Fibroblast of the aortic adventitia (primary cell): ENCODE results near the genes ZSWIM3, CD40 and TP53RK.

- CAGE, long polyA plus RNA, result no peak
Measured at GRCh38 chr20:45783654-45784114, 8.0 kb downstream of the WFDC3 start.

GRCh38 chr20:45826079-45827154, 695 bp downstream of the TNNC2 start:
- CAGE, long polyA plus RNA, result no peak

DNA sequence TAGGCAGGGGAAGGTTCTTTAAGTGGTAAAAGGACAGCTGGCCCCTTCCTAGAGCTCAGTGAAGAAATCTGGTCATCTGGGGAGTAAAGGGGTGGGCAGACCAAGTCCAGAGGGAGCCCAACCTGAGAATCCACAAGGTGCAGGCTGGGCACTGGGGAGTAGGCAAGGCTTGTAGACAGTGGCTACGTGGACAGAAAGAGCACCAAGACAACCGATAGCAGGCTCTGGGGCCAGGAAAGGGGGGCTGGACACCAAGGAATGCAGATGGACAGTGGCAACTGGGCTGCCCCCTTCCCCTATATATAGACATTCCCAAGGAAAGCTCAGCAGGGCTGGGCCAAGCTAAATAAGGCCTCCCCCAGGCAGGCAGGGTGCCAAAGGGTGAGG, 1.4 kb upstream of the TNNC2 start:
- CAGE, long polyA plus RNA, result no peak

GRCh38 chr20:45857241-45858233, at the start of gene ZSWIM3:
Gene ZSWIM3, plus strand, starts transcription at chr20:45857614.
- CAGE, long polyA plus RNA, result no peak

DNA sequence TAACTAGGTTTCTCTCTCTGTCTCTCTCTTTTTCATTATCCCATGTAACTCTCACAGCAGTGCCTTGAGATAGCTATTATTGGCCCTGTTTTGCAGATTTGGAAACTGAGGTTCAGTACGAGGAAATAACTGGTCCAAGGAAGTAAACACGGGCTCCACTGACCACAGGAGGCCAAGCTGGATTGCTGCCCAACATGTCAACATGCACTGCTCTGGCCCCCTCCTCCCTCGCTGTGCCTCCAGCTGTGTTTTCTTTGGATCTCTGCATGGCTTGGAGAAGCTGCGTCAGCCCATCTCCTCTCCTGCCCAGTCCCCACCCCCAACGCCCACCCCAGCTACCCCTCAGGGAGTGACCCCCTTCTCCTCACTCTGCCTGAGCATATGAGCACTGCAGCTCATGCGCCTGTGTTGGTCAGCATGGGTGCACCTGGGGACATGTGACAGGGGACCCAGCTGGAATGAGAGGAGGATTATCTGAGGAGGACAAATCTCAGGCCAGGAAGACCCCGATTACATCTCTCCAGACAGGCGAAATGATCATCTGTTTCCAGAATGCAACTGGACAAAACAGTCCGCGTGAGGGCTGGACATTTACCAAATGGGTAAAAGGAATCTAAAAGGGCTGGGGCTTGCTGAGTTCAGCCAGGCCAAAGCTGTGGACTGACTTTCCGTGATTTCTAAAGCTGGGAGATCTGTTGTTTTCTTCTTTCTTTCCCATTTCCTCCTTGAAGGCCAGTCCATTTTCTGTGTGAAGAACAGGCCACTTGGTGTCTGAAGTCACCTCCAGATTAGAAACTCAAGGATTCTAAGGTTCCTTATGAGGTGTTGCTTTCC, 7.9 kb upstream of the PLTP start:
- CAGE, long polyA plus RNA, result no peak

- CAGE, long polyA plus RNA, result no peak
Measured at GRCh38 chr20:45998255-45998680, 10.4 kb upstream of the MMP9 start.

GRCh38 chr20:46004604-46005209, 4.0 kb upstream of the MMP9 start:
- CAGE, long polyA plus RNA, result no peak

DNA sequence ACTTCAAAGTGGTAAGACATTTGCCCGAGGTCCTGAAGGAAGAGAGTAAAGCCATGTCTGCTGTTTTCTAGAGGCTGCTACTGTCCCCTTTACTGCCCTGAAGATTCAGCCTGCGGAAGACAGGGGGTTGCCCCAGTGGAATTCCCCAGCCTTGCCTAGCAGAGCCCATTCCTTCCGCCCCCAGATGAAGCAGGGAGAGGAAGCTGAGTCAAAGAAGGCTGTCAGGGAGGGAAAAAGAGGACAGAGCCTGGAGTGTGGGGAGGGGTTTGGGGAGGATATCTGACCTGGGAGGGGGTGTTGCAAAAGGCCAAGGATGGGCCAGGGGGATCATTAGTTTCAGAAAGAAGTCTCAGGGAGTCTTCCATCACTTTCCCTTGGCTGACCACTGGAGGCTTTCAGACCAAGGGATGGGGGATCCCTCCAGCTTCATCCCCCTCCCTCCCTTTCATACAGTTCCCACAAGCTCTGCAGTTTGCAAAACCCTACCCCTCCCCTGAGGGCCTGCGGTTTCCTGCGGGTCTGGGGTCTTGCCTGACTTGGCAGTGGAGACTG, 465 bp upstream of the MMP9 start:
- CAGE, long polyA plus RNA, result no peak

- CAGE, long polyA plus RNA, result no peak
Measured at GRCh38 chr20:46058124-46059007, 29.4 kb downstream of the SLC12A5 start.

DNA sequence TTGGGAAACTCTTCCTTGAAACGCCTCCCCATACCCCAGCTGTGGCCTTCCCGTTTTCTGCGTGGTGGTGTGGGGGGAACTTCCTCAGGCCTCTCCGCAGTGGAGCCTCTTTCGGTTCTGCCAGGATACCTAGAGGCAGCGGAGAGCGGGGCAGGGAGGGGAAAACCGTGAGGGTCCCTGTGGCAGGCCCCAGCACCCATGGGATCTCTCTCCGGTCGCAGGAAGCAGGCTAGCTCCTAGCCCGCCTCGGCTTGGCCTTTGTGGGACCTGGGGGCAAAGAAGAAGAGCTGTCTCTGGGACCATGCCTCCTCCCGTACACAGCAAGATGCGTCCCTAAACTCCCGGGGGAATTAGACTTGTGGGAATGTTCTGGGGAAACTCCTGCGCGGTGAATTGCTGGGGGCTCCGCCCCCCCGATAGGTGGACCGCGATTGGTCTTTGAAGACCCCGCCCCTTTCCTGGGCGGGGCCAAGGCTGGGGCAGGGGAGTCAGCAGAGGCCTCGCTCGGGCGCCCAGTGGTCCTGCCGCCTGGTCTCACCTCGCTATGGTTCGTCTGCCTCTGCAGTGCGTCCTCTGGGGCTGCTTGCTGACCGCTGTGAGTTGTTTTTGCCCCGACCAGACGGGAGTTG, at the start of gene CD40:
Gene CD40 (plus strand): TSS at position 515 of the 629 bp plus-strand sequence.
- CAGE, long polyA plus RNA, result no peak

GRCh38 chr20:46174490-46175049, 56.5 kb downstream of the CD40 start:
- CAGE, long polyA plus RNA, result no peak

DNA sequence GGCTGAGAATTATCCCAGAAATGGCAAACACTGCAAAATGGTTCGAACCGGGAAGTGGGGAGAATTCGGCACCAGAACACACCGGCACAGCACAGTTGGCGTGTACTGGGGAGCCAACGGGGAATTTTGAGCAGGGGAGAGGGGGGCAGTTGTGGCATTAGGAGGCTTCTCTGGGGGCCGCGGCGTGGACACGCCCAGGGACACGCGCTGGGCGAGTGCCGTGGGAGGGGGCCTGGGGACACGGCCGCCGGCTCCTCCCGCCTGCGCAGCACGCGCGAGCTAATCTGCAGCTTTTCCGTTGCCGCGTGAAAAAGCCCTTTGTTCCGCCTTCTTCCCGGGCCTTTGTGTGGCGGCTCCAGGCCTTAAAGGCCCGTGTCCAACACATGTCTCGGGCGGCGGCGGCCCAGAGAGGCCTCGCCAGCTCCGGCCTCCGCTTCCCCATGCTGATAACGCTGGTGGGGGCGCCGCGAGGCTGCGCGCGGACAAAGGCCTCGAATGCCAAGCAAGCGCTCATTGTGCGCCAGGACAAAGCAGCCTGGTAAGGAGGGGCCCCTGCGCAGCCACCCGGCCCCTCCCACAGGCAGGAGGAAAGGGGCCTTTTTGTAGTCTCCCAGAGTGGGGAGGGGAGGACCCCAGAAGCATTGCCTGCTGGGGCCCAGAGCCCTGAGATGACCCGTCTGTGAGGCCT, 82.7 kb downstream of the CD40 start:
- CAGE, long polyA plus RNA, result no peak

- CAGE, long polyA plus RNA, result no peak
Measured at GRCh38 chr20:46206828-46207258, 88.7 kb downstream of the CD40 start.

DNA sequence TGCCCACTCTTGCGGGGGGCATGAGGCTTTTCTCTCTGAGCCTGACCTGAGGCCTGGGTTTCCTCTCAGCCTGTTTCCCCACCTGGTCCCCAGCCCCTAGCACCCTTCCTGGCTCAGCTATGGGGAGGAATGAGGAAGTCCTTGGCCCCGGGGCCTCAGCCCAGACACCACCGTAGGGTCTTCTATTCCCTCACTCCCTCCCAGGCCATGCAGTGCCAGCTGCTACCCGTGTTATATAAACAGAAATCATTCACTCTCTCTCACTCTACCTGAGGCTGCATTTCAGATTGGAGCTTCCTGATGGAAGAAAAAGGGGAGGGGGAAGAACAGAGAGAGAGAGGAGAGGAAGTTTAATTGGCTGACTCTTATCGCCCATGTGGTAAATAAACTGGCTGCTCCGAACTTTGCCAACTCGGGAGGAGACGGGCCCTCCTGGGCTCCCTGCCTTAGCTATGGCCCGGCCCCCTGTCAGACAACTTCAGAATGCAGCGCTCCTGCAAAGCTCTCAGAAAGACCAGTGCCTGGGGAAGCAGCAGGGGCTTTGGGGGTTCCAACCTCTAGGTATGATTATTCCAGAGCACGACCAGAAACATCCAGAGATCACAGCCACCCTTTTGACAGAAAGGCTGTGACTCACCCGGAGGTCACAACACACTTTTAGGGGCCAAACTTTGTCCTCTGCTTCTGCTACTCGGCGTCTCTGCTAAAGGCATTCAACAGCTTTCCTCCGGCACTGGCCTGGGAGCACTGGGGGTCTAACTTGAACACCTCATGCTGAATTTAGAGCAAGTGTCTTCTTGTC, 2.7 kb downstream of the CDH22 start:
- CAGE, long polyA plus RNA, result no peak

DNA sequence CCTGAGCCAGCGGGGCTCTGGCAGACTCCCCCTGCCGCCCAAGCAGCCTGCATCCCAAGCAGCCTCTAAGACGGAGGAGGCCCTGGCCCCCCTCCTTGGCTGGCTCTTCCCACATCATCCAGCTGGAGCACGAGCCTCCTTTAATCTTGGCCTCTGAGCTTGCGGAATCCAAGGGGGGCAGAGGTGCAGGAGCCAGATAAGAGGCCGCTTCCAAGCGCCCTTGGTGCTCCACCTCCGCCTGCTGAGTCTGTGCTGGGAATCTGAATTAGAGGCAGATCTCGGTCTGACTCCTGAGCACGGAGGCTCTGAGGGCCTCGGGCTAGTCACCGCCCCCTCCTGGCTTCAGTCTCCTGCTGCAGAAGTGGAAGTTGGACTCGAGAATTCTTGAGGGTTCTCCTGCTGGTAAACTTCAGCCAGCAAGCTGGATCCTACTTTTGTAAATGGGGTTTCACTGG, 15.8 kb downstream of the SLC35C2 start:
- CAGE, long polyA plus RNA, result no peak

DNA sequence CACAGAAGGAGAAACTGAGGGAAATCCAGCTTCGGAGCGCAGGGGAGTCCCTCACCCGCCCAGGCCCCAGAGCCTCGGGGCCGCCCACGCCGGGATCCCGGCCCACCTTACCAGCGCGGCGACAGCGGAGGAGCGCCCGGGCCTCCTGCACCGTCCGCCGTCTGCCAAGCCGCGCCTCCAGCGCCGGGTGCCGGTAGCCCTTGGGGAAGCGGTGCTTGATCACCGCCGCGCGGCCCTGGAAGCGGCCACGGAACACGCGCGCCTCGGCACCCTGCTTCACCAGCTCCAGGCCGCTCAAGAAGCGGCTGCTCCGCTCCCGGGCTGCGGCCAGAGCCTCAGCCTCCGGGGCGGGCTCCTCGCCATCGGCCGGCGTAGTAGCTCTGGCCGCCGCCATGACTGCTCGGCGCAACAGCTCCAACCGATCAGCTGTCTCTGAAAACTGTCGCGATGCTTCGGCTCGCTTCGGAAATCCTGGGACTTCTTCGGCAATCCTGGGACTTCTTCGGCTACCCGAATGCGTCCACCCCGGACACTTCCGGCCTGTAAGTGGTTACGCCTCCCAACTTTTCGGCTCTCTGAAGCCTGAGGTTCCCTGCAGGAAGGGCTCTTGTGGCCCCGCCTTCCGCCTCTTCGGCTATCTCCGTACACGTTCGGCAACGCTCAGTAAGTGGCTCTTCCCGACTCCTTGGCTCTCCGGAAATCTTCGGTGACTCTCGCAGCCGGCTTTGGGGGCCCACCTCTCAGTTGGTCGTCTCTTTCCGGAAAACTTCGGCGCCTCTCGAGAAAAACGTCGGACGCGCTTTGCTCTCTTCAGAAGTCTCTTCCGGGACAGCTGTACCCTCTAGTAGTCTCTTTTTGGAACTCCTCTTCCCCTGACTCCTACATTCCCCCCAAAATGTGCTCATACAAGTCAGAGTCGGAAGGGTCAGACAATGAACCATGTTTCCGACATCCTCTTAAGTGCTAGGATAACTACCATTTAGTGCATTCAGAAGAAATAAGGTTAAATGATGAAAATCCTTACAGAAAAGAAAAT, at the start of gene TP53RK:
Gene TP53RK (minus strand): TSS at position 424 of the 1,036 bp plus-strand sequence.
- CAGE, long polyA plus RNA, result no peak

- CAGE, long polyA plus RNA, result no peak
Measured at GRCh38 chr20:46728783-46729227, 19.4 kb downstream of the SLC2A10 start.

DNA sequence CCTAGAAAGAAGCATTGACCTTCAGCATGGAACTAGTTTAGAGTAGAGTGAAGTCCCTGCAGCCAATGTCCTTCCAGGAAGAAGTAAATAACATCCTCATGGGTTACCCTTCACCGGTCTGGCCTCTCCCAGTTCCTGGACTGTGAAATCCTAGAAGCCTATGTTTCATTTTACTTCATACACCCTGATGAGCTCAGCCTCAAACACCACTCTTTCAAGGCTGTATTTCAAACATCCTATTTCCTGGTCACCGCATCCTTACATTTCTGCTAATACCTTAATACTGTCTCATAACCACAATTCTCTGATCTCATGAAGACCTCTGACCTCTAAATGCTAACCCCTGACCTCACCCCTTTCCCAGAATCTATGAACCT, 30.0 kb downstream of the SLC2A10 start:
- CAGE, long polyA plus RNA, result no peak

DNA sequence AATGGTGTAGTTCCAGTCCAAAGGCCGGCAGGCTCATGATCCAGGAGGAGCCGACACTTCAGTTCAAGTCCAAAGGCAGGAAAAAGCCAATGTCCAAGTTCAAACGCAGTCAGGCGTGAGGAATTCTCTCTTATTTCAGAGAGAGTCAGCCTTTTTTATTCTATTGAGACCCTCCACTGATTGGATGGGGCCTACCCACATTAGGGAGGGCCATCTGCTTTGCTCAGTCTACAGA, 71.1 kb upstream of the EYA2 start:
- CAGE, long polyA plus RNA, result no peak

GRCh38 chr20:46901421-46902134, 6.9 kb downstream of the EYA2 start:
- CAGE, long polyA plus RNA, result no peak